ENCODE data around the gene SLC45A2.

DNA sequence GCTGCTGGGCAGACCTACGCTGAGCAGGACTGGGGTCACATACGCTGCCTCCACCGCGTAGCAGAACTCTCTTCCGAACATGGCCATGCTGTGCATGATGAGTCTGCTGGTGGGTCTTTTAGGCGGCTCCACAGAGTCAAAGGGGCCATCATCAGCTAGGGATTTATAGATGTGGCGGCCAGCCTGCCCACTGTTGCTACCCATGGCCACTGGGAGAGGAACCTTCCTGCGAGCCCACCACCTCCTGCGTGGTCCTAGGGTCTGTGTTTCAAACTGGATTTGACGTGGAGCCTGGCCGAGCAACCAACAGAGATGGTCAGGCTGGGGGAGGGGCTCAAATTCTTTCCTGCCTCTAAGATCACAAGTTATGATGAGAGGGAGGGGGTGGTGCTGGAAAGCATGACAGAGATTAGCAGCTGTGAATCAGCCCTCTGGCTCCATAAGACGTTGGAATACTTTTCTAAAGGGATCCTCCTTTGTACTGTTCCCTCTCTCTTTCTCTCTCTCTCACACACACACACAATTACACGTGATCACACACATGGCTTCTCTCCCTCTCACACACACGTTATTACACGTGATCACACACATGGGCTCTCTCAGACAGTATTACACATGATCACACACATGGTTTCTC, at the start of gene SLC45A2:
Gene SLC45A2, minus strand, starts transcription at position 314 of the 637 bp plus-strand sequence.
- RRBS = no CpG with 5 or more reads among the region's 15 CpGs

- RRBS = no CpG with 5 or more reads among the region's 3 CpGs
Measured at GRCh38 chr5:34467045-34467525, 189.0 kb upstream of the RAI14 start.

GRCh38 chr5:34490232-34490982, 165.7 kb upstream of the RAI14 start:
- RRBS = no CpG with 5 or more reads among the region's 17 CpGs

GRCh38 chr5:34564093-34565231, 91.7 kb upstream of the RAI14 start:
- RRBS = 73% methylated on average over 4 of the region's 31 CpGs

- RRBS = no CpG with 5 or more reads among the region's 3 CpGs
Measured at GRCh38 chr5:34923750-34924520, 5.4 kb upstream of the DNAJC21 start.

GRCh38 chr5:34938751-34939137, 9.4 kb downstream of the DNAJC21 start:
- RRBS = no CpG with 5 or more reads among the region's 5 CpGs

- RRBS = no CpG with 5 or more reads among the region's 6 CpGs
Measured at GRCh38 chr5:35197997-35198504, 32.2 kb downstream of the PRLR start.

- RRBS = no CpG with 5 or more reads among the region's 3 CpGs
Measured at GRCh38 chr5:35230759-35231149, 467 bp upstream of the PRLR start.

- RRBS = no CpG with 5 or more reads among the region's 1 CpG
Measured at GRCh38 chr5:35676823-35677022, 59.1 kb downstream of the SPEF2 start.

DNA sequence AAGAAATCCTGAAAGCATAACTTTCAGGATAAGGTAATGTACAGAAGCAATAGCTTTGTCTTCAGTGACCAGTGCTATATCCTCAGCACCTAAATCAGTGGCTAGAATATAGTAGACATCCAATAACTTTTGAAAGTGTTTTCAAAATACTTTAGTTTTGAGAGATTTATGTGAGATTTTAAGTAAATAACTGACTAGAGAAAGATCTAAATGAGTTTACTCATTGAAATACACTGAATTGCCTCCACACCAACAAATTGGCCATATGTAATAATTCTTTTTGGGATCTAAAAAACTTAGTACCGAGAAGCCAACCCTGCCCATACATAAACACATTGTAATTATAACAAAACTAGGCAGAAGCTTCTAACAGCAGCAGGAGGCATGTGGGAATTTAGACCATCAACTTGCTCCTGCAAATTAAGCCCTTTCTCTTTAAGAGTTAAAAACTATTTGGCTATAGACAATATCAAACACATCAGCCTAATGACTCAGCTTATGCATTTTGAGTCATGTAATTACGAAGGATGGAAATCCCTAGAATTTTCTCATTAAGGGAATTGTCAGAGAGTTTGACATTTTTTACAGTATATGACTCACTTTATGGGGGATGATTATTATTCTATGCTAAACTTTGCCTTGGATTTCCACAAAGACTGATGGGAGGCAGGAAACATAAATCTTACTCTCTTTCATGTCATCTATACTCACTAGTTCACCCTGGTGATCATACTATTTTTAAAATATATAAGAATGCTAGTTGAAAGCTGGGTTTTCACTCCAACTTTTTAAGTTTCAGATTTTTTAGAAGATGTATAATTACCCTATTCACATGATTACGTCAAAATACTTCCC, 976 bp downstream of the IL7R start:
- RRBS = no CpG with 5 or more reads among the region's 3 CpGs

- RRBS = no CpG with 5 or more reads among the region's 1 CpG
Measured at GRCh38 chr5:36619144-36619318, 12.6 kb downstream of the SLC1A3 start.

- RRBS = no CpG with 5 or more reads among the region's 5 CpGs
Measured at GRCh38 chr5:36655005-36655624, 48.7 kb downstream of the SLC1A3 start.

- RRBS = no CpG with 5 or more reads among the region's 3 CpGs
Measured at GRCh38 chr5:36657486-36657776, 51.0 kb downstream of the SLC1A3 start.

GRCh38 chr5:36657777-36658282, 51.4 kb downstream of the SLC1A3 start:
- RRBS = no CpG with 5 or more reads among the region's 7 CpGs

- RRBS = 2% methylated on average over 10 of the region's 48 CpGs
Measured at GRCh38 chr5:36689830-36690884, 83.8 kb downstream of the SLC1A3 start.

- RRBS = no CpG with 5 or more reads among the region's 8 CpGs
Measured at GRCh38 chr5:36724457-36725520, 118.4 kb downstream of the SLC1A3 start.

GRCh38 chr5:36885488-36886281, 9.1 kb downstream of the NIPBL start:
- RRBS = no CpG with 5 or more reads among the region's 15 CpGs

DNA sequence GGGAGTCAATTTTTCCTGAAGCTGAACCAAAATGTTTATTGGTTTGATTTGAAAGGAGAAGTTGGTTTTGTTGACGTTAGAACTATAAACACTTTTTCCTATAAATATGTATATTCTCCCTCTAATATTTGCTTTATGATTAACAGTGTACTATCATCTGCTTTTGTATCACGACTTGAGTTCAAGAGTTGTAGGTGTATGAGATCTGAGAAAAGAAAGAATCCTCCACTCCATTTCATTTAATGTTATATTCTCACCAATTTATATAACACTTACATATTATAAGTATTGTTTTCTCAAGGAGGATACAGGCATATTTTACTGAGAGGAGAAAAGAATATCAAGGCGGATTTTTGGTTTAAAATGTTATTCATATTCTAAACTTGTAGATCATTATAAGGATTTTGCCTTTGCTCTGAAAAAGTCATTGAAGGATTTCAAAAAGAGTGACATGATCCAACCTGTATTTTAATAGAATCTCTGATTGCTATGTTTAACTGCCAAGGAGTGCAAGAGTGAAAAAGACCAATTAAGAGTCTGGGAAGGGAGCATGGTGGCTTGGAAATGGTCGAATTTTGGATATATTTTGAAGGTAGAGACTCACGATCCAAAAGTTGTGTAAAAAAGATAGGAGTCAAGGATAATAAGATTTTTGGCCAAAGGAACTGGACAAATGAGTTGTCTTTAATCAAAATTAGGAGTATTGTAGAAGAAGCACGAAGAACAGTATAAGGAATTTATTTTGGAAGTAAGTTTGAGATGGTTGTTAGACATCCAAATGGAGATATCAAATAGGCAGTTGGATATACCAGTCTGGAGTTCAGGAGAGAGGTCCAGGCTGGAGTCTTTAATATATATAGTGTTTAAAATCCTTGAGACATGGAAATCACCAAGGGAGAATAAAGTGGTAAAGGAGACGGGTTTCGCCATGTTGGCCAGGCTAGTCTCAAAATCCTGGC, 50.7 kb downstream of the NIPBL start:
- RRBS = no CpG with 5 or more reads among the region's 8 CpGs

DNA sequence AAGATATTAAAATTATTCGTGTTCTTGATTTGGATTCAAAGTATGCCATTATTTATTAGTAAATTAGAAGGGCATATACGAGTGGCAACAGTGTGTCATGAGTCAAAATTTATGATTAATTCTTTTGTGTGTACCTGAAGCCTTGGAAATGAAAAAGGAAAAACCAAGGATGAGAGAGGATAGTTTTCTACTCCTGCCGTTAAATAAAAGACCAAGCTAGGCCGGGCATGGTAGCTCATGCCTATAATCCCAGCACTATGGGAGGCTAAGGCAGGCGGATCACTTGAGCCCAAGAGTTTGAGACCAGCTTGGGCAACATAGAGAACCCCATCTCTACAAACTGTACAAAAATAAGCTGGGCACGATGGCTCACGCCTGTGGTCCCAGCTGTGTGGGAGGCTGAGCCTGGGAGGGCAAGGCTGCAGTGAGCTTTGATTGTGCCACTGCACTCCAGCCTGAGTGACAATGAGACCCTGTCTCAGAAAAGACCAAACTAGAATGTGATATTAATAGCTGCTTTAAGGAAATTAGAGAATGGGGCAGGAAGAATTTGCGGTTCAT, 158.3 kb downstream of the NIPBL start:
- RRBS = no CpG with 5 or more reads among the region's 8 CpGs

DNA sequence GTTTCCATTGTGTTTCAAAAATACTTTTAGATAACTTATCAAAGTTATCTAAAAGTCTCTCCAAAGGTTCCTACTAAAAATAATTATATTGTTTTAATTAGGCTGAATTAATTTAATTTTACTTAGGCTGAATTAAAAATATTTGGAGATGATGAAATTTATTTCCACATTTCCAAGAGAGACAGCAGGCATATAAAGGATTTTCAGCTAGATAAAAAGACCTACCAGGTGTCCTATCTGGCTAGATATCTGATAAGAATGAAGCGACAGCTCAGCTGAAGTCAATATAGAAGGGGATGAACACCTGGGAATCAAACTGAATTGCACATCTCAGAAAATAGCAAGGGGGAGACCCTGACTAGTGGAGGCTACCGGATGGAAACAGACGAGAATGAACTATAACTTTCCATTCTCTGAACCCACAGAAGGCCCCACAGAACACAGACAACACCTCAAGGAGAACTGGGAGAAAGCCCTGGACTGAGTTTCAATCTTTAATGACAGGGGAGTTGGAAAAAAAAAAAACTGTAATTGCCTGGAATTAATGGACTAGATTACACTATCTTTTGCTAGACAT, 51.2 kb downstream of the CPLANE1 start:
- RRBS = no CpG with 5 or more reads among the region's 3 CpGs